Heart right ventricle (tissue), 2 donors: ENCODE measurements around the gene NKX3-2.

DNA sequence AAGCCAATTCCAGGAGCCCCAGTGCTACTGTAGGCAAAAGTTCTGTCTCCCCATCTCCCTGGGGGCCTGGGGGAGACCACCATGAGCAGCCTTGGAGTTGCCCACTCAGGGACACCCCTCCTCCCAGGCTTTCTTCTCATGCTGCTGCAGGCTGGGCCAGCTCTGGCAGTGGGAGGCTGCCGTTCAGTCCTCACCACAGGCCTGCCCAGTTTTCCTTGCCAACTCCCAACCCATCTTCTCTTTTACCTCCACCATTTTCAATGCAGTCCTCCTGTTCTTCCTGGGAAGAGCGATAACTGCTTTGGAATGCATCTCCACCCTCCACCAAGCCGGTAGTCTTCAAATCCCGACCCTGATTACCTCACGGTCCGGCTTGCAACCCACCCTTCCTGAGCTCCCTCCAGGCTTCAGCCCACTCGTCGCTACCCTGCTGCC is 9.5 kb downstream of the WDR1 start:
- PRO-cap, 2 experiments, result no peak in any of the 2 experiments

DNA sequence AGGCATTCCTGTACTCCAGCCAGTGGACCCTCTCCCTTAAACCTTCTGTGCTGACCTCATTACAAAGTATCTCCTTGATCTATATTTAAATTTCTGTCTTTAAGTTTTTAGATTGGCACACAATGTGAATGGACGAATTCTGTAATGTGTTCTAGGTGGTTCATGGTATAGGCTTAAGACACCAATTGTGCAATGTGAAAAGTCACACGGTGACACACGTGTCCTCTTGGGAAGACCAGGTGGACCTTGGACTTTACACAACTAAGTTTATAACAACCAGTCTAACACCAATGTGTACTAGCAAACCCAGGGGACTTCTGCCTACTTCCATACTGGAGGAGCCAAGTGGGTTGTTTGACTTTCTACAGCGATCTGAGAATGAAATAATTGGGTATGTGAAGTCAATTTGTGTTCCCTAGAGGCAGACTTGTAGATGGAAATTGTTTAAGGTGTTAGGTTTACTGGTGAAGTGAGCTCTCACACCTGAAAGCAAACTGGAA is 45.7 kb upstream of the WDR1 start:
- PRO-cap, 2 experiments, result no peak in any of the 2 experiments

GRCh38 chr4:10174216-10174724 is 57.7 kb upstream of the WDR1 start:
- PRO-cap, 2 experiments, result no peak in any of the 2 experiments

- PRO-cap, 2 experiments, result no peak in any of the 2 experiments
Observed at GRCh38 chr4:10410664-10411090, 46.5 kb downstream of the ZNF518B start.

DNA sequence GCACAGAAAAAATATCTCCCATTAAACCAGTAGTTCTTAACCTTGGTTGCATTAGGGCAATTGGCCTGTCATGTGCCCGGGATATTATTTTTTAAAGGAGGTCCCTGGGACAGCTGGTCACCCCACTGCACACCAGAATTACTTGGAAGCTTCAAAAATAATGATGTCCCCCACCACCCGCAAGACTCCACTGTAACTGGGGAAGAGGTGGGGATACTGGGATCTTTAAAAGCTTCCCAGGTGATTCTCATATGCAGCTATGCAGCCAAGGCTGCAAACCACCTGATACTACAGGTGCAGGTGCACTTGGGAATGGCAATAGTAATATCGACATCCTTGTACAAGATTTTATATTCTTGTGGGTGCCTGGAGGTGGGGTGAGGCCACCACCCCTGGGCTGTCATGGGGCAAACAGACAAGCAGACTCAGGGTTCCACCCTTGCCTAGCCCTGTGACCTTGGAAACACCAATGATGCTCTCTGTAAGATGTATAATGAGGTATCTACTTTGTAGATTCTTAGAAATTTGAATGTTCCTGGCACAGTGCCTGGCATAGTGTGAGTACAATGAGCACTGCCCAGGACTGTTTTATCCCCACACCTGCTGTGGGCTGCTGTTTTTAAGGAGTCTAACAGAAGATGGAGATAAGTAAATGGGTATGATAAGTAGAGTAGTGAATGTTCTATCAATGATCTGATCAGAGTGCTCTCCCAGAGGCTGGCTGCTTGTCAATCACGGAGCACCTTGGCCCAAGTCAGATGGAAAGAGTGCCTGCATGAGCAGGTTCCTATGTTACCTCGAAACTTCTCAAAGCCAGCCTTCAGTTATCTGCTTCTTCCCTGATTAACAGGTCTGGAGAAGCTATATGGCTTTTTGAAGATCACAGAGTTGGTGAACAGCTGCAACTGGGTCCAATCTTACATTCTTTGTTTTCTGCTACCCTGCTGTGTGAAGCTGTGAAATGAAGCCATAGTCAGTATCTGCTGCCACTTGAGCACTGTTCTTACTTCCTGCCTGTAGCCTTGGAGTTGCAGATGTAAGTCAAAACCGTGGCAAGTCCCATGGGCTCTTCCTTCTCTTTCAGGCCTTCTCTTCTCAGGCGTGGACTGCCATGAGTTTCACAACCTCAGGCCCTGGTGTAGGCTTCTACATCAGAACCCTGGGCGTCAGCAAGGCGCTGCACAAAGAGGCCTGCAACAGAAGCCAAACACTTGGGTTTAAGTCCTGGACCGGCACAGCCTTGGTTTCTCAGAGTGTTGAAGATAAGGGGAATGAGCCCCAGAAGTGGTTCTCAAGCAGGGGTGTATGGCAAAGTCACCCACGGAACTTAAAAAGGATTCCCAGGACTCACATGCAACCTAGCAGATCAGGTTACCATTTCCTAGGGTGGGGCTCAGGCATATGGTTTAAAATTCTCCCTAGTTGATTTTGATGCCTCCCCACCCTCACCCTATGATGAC is 2.9 kb downstream of the ZNF518B start:
- PRO-cap, 2 experiments, result no peak in any of the 2 experiments

- PRO-cap, 2 experiments, result no peak in any of the 2 experiments
Observed at GRCh38 chr4:11066158-11067137, 362.2 kb downstream of the HS3ST1 start.

- PRO-cap, 2 experiments, result no peak in any of the 2 experiments
Observed at GRCh38 chr4:11336642-11336874, 92.1 kb downstream of the HS3ST1 start.

GRCh38 chr4:11587706-11588184 is 159.1 kb upstream of the HS3ST1 start:
- PRO-cap, 2 experiments, result no peak in any of the 2 experiments

DNA sequence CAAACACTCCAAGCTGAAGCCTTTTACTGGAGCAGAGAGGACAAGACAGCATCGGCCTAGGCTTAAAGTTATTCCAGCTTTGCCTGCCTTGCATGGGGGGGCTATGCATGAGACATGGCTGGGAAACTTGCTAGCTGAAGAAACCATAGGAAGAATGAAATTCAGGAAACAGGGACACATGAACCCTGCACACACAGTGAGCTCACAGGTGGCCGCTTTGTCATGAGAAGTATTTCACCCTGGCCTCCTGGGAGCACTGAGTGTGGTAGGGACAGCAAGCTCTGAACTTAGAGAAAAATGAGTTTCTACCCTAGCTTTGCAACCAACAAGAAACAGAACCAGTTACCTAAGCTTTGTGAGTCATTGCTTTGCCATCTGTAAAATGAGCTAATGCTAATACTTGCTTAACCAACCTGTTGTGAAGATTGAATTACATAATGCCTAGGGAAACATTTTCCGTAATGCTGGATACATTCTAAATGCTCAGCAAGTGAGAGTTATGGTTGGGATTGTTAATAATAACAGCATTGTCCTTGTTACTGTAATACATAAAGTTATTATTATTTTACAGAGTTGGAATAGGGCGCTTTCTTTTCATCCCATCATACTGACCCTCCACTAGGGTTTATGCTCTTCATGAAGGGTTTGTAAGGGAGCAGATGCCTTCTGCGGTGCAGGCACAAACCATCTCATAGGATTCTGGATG is 206.7 kb upstream of the HS3ST1 start:
- PRO-cap, 2 experiments, result no peak in any of the 2 experiments

- PRO-cap, 2 experiments, result no peak in any of the 2 experiments
Observed at GRCh38 chr4:12116171-12116476, 687.4 kb upstream of the HS3ST1 start.

DNA sequence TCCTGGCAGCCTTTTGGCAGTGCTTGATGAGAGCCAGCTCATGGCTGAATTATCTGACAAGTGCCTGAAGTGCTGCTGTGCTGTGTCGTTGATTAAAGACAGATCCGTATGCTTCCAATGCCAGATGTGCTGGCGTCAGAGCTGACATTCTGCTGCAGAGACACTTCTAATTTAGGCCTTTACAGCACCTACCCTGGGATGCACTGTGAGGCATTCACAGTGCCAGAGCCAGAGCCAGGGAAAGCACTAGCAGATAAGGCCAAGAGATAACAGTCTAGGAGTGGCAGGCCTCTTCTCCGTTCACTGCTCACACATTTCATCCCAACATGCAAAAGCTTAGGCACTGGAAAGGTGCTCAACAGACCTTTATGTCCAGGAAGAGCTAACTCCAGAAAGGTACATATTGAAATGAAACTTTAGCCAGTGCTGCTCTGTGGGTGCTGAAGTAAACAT is 995.4 kb downstream of the RAB28 start:
- PRO-cap, 2 experiments, result peak in 1 of 2 experiments; most common plus-strand start position 199 of the sequence (in 1)

DNA sequence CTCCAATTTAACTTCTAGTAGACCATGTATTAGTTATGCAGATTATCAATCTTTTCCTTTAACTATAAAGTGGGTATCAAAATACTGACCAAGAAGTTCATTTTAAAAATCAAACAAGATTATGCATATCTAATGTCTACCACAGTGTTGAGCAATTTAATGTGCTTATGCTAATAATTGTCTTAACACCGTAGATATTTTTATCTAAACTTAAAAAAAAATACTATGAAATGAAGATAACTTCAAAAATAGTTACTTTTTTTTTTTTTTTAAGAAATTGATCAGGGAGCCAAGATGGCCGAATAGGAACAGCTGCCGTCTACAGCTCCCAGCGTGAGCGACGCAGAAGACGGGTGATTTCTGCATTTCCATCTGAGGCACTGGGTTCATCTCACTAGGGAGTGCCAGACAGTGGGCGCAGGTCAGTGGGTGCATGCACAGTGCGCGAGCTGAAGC is 581.0 kb downstream of the RAB28 start:
- PRO-cap, 2 experiments, result no peak in any of the 2 experiments

DNA sequence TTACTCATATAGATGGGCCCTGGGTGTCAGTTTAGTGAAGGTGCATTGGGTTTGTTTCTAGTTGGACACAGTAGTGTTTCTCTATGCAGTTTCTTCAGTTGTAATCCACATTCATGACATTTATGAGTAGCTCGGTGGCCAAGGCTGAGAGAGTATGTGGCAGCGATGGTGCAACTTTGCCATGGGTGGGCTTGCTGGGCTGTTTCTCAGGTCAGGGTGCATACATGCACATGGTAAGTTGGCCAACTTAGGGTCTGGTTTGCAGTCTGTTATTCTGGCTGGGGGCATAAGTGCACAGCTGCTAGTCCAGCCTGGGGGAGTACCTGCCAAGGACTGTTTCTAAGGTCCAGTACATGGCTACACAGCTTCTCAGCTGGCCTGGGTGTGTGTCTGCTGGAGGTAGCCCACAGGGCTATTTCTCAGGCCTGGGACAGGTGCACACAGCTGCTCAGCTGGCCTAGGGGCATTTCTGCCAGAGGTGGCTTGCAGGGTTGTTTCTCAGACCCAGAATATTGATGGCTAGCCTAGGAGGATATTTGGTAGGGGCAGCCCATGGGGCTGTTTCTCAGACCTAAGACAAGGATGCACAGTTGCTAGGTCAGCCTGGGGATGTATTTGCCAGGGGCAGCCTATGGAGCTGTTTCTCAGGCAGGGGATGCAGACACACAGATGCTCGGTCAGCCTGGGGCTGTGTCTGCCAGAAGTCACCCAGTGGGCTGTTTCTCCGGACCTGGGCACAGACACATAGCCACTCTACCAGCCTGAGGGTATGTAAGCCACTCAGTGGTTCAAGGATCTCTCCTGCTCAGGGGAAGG is 29.4 kb downstream of the RAB28 start:
- PRO-cap, 2 experiments, result no peak in any of the 2 experiments

GRCh38 chr4:13543842-13544557 is at the start of gene NKX3-2:
Gene NKX3-2, minus strand, starts transcription at chr4:13544508.
- PRO-cap, 2 experiments, result no peak in any of the 2 experiments

DNA sequence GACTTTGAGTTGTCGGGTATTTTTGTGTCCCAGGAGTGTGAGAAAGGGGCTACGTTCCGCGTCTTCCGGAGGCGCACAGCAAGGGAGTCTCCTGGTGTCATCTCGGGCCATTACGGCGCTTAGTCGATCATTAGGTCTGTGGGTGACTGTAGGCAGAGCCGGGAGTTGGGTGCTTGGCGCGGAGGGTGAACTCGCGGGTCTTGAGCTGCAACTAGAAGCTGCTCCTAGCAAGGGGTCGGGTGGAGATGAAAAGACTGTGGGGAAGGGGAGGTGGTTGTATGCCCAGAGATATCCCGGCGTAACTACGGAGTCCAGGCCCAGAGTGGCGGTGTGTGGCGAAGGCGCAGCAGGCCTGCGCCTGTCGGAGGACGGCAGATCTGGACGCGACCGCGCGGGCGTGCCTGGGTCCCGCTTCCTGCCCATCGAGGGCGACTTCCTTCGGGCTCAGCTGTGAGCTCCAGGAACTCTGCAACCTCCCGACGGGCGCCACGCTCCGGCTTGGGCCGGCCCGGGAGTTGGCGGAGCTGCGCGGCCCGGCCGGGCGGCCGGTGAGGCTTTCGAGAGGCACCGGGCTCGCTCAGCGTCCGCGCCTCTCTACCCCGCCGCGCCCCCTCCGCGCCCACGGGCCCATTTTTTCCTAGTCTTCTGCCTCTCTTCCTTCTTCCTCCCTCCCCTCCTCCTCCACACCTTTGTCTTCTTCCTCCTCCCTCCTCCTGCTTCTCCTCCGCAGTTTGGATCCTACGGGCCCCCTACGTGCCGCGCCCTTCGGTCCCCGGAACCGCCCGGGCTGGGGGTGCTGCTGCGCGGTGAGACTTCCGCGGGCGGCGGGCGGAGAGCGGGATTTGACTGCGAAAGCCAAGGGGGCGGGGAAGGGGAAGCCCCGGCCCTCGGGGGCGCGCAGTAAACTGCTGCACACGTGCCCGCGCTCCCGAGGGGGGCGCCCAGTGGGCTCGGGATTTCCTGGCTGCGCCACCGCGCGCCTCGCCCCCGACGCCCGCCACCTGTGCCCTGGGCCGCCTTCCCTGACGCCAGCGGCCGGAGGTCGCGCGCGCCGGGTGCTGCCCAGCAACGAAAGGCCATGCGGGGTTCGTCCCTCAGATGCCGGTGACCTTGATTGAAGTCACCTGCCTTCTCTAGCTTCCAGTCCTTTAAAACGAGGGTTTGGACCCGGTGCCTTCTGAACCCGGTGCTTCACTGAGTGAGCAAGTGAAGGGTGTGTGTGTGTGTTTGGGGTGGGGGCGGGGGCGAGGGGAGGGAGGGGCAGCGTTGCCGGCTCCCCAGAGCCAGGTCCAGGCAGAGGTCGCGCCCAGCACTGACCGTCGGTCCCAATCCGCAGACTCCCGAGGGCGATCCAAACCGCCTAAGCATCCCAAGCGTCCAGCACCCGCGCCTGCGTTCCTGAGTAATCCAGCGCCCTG is 3.1 kb upstream of the NKX3-2 start:
- PRO-cap, 2 experiments, result no peak in any of the 2 experiments

GRCh38 chr4:13703953-13704335 is 76.4 kb upstream of the BOD1L1 start:
- PRO-cap, 2 experiments, result no peak in any of the 2 experiments

- PRO-cap, 2 experiments, result peak in 2 of 2 experiments; most common plus-strand start chr4:13705680 (in 1); most common minus-strand start chr4:13705608 (in 2)
Observed at GRCh38 chr4:13705367-13706266, 78.1 kb upstream of the BOD1L1 start.

- PRO-cap, 2 experiments, result no peak in any of the 2 experiments
Observed at GRCh38 chr4:13918841-13919584, 291.5 kb upstream of the BOD1L1 start.

- PRO-cap, 2 experiments, result no peak in any of the 2 experiments
Observed at GRCh38 chr4:14111662-14112356, 484.3 kb upstream of the BOD1L1 start.

GRCh38 chr4:14177988-14178400 is 550.5 kb upstream of the BOD1L1 start:
- PRO-cap, 2 experiments, result no peak in any of the 2 experiments